AG08470 (cell line): ENCODE measurements around the gene PODN.

GRCh38 chr1:51422453-51422956, 92.1 kb upstream of the TTC39A start:
- RRBS, result no CpG with 5 or more reads among the region's 8 CpGs

DNA sequence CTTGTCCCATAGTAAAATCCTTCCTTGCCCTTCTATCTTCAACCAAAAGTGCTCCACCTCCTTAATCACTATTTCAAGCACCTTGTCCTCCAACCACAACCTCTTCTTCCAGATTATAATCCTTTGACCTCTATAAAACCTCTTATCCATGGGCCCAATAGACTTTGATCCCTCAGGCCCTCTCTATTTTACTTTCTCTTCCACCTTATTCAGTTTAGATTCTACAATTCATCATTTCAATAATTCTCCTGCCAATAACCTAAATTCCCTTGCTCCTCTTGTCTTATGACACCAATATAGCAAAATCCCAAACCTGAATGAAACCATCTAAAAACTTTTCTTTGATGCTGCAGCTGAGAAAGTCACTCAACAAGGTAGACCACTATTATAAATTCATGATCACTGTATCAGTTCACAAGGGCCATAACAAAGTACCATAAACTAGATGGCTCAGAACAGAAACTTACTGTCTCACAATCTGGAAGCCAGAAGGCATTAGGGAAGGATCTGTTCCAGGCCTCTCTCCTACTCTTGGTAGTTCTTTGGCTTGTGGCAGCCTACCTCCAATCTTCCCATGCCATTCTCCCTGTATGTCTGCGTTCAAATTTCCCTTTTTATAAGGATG, 24.8 kb downstream of the EPS15 start:
- RRBS, result no CpG with 5 or more reads among the region's 1 CpG

GRCh38 chr1:51642895-51643241, 26.0 kb downstream of the OSBPL9 start:
- RRBS, result no CpG with 5 or more reads among the region's 2 CpGs

DNA sequence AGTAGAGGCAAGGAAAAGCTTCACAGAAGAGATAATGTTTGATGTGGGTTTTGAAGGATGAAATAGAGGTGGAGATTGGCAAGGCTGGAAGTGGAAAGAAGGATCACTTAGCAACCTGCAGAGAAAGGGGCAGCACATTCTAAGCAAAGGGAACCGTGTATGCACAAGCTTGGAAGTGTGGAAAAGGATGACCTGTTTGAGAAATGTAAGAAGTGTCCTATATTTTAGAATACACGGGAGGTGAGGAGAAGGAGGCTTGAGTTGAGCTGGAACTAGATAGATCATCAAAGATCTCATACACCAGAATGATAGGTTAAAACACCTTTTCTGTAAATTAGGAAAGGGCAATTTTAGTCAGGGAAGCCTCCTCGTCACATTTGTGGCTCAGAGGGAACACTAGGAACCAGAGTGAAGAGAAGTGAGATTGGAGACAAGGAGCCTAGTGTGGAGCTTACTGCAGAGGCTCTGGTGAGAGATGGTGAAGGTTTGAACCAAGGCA, 70.6 kb downstream of the OSBPL9 start:
- RRBS, result no CpG with 5 or more reads among the region's 3 CpGs

- RRBS, result no CpG with 5 or more reads among the region's 7 CpGs
Observed at GRCh38 chr1:51969348-51969823, 21.1 kb downstream of the RAB3B start.

DNA sequence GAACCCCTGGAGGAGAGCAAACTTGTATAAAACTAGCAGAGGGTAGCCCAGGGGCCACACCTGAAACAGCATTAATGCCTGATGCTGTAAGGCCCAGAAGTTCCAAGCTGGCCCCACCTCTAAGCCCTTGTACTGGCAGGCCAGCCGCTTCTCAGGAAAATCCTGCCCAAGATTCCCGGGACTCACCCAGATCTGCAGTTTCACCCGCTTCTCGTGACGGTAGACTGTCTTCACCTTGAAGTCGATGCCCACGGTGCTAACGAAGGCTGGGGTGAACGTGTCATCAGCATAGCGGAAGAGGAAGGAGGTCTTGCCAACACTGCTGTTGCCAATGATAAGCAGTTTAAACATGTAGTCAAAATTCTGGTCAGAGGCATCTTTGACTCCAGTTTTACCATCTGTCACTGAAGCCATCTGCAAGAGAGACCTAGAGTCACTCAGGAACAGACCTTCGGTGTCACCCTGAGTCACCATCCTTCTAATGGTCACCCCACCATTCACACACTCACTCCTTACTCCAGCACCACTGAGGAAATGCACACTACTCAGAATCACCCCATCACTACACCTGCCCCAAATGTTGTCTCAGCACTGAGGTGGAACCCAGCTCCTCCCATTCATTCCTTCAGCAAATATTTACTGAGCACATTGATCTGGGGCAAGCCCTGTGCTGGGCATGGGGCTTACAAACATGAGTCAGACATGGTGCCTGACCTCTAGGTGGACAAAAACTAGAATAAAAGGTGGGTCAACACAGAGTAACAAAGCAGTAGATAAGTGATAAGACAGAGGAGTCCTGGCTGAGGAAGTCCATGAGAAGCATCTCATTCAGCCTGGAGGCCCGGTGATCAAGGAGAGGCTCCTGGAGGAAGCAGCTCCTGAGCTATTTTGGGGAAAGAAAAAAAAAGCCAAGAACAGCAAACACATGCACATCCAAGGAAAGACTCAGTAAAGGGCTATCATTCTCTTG, 13.5 kb downstream of the RAB3B start:
- RRBS, result no CpG with 5 or more reads among the region's 12 CpGs

DNA sequence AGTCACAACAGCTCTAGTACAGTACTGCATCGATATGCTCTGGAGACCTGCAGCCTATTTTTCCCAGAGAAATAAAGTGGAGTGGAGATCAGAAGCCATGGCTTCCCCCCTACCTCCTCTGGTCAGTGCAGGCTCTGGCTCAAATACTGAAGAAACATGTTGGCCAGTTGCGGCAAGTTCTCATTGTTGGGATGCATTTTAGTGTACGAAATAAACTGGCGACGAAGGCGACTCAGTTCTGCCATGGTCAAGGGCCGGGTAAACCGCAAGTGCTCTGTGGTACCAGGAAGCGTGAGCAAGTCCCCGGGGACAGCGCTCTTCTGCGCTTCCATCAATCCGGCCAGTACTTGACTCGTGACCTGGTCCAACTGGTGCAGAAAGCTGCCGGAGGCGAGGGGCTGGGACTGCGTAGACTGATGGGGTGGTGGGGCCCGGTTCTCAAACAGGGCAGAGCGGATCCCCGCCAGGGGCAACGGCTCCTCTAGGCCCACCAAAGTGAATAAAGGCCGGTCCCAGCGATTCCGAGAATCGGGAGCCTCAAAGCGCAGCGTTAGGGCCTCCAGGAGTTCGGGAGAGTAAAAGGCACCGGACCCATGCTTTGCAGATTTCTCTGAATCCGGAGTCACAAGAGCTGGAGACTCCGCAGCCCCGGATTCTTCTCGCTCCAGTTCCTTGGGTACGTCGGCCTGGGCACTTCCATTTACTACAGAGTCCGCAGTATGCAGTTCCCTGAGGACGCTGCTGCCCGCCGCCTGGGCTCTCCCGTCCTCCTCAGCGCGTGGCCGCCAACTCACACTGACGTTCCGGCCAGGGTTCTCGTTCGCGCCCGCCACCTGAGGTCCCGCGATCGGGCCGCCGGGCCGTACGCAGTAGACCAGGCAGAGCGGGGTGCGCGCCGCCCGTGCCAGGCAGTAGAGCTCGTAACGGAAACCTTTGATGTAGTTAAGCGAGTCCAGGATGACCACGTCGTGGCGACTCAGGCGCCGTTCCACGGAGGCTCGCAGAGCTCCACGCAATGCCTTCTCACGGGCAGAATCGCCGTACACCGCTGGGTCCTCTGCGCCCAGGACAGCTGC, 697 bp downstream of the KTI12 start:
- RRBS, result 3% methylated on average over 25 of the region's 77 CpGs

GRCh38 chr1:52357401-52358097, 8.5 kb downstream of the CC2D1B start:
- RRBS, result no CpG with 5 or more reads among the region's 13 CpGs

DNA sequence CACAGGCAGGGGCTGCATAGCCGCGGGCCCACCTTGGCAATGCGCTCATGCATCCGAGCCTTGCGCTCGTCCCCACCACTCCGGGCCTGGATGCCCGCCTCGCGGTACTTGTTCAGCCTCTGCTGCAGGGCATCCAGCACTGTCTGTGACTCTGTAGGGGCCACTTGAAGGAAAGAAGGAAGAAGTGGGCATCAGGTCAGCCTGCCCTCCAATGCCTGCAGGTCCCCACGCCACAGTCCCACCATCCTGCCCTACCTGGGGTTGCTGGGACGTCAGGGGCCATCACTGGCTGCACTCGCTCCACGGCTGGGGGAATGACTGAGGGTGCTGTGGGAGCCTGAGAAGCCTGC, 7.0 kb downstream of the CC2D1B start:
- RRBS, result no CpG with 5 or more reads among the region's 14 CpGs

DNA sequence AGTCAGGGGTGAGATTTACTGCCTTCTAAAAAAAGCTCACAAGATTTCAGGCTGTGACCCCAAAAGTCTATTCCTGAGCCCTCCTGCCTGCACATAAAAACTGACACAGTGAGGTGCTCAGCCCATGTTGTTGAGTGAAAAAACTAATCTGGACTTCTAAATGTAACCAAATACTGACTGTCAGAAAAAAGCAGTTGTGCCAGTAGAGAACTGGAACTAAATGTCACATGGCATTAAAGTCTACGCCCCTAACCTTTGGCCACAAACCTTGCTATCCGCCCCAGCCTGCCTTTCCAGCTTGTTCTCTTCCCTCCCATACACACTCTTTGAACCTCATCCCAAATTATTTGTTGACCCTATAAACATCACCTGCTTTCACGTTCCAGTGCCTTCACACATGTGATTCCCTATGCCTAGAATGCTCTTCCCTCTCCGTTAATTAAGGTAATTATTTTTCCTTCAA, 9.1 kb upstream of the COA7 start:
- RRBS, result no CpG with 5 or more reads among the region's 4 CpGs

DNA sequence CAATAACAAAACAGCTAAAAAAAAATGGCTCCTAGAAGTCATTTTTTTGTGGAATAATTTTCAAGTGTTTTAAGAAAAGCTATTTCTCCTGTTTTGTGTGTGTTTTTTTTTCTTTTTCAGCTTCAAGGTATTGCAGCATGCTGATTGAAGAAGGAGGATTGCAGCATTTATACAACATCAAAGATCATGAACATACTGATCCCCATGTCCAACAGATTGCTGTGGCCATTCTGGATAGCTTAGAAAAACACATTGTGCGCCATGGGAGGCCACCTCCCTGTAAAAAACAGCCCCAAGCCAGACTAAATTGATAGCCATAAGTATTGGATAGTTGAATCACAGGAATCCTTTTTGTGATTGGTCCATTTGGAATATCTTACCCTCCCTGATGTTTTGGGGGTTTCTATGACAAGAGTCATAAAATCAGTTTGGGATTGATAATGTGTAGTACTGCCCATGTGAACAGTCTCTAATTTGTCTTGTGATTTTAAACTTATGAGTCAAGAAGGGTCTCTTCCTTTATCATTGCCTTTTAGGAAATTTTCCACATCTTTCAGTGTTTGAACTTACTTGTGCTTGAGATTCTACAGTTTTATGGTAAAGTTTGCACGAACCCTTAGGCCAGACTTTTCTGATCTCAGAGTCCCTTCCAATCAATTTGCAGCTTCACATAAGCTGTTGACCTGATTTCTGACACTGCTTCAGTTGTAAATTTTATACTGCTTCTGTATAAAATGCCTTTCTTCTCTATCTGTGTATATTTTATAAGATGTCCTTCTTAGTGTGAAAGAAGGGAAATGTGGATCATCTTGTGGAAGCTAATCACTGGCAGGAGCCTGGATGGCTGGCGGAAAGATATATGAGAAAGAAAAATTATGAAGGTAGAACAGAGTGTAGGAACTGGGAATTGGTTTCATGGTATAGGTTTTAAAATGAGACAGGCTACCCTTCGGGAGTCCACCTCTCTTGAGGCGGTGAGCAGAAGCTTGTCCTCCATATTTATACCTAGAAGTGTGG, 20.9 kb upstream of the ZYG11A start:
- RRBS, result no CpG with 5 or more reads among the region's 5 CpGs

- RRBS, result no CpG with 5 or more reads among the region's 12 CpGs
Observed at GRCh38 chr1:52911397-52912316, 9.9 kb downstream of the ECHDC2 start.

- RRBS, result 6% methylated on average over 14 of the region's 65 CpGs
Observed at GRCh38 chr1:53061324-53062344, at the start of gene PODN. TSS of gene PODN (plus strand) at chr1:53062213.

- RRBS, result no CpG with 5 or more reads among the region's 12 CpGs
Observed at GRCh38 chr1:53075491-53076132, 13.6 kb downstream of the PODN start.

DNA sequence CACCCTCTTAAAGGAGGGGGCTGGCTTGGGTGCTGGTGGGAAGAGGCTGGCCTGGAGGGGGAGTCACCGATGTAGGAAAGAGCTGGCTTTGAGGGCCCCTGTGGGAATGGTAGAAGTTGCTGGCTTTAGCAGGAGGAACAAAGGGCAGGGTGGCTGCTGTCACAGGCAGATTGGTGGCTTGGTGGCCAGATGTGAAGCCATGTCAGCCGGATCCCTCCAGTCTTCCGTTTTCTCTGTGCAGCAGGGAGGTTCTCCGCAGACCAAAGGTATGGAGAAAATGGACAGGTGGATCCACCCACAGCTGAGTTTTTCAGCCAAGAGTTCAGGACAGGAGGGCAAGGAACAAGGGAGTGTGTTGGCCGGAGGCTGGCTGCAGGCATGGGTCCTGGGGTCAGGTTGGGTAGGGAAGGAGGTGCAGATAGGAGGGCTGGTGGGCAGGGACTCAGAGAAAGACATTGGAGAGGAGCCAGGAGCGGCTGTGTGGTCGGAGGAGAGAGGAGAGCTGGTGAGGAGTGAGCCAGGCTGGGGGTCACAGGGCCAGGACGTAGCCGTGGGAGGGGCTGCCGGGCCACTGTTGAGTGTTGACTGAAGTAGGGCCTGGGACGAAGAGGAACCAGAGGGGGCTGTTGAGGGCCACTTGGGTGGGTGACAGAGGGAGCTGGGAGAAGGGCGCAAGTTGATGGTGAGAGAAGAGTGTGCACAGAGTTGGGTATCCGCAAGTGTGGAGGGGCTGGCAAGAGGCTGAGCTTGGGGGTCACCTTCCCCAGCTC, 21.5 kb downstream of the PODN start:
- RRBS, result no CpG with 5 or more reads among the region's 13 CpGs

DNA sequence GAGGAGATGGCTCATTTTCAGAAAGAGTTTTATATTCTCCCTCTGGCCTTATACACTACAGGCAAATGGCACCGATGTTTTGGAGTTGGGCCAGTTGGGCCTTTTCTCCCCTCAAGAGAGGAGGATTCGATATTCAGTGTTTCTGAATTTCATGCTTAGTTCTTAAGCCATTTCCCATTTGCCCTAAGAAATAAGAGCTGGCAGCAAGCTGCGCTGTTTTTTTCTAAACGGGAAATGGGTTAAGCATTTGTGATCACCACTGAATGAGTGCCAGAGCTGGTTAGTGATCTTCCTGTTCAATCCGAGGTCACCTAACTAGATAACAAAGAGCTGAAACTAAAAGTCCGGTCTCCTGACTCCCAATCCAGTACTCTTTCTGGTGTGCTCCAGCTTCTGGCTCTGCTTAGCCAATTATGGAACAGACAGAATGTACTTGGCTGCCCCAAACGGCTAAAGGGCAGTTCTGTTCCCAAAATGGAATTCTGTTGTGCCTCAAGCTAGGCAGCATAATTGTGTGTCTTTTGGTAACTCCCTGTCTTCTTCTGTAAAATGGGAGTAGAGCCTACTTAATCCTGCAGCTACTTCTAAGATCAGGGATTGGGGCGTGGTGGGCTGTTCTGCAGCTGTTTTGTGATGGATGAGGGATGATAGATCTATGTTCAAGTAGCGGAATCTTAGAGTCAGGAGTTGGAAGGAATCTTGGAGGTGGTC, 1.1 kb upstream of the CPT2 start:
- RRBS, result no CpG with 5 or more reads among the region's 9 CpGs

DNA sequence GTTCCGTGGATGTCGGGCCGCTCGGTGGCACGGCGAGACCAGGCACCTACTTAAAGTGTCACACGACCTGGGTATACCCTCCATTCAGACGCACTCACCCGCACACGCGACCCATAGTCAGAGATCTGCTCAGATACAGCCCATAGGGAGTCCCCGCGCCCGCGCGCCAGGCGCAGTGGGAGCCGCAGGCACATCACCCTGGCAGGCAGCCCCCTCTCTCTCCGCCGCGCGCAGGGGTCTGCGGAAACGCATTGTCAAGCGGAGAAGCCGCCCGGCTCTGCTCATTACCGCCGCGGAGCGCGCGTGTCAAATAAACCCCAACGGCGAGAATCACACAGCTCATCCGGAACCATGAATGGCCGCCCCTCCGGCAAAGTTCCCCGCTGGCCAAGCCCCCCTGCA, 709 bp downstream of the LRP8 start:
- RRBS, result 1% methylated on average over 10 of the region's 39 CpGs

DNA sequence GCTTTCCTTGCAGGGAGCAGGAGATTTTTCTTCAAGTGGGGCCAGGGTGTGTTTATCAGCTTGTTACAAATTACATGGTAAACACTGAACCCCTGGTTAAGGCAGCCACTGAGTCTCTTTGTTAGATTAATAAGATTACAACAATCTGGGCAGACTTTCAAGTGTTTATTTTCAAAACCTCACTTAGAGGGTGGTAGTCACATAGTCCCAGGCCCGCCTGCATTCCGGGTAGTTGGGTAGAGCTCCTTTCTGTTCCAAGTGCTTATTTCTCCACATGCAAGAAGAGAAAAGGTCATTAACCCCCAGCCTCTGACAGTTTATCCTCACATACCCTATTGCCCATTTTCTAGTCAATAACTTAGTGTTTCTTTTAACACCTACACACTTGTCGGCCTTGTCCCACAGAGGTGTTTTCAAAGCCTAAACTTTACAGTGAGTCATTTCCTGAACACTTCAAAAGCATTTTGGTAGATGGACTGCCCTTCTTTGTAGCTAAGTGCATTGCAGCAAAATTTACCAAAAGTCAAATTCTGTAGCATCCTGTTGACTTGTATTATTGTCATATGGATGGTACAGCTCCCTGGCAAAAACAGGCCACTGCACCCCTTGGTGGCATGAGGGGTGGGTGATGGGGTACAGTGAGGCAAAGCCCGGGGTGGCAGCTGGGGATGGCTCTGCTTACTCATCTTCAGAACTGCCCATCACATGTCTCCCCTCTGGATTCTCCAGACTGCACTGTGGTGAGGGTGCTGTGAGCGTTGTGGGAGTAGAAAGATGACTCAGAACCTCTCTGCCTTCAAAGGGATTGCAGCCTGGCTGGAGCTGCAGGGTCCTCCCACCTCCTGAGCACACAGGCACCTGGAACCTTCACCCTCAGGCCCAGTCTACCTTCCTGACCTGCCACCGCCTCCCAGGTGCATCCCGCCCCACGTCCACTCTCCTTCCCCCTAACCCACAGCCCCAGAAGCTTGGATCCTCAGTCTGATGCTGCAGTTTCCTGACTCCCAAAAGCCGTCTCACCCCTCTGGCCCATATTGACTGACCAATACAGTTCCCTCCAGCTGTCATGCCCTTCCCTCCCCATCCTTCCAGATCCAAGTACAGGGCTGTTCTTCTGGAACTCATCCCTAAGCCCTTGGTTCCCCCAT, 45.8 kb upstream of the DMRTB1 start:
- RRBS, result no CpG with 5 or more reads among the region's 9 CpGs

GRCh38 chr1:53697765-53698333, 41.1 kb downstream of the GLIS1 start:
- RRBS, result no CpG with 5 or more reads among the region's 12 CpGs